Measurements from ENCODE around the gene SPATA2.

DNA sequence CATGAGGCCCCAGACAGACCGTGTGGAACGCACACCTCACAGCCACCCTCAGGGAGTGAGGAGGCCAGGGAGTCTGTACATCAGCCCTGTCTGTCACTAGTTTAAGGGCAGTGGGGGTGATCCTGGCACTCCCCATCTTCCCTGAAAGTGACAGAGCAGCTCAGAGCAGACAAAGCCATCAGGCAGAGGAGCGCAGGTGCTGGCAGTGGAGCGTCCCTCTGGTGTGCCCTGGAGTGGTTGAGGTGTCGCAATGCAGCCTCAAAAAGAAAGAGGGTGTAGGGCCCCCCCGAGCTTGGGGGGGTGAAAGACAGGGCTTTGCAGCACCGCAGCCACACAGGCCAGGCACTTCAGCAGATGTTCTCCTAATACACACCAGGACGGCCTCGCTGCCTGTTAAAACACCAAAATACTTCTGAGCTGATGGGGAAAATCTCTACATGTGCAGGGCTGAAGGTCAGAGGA, 69.6 kb downstream of the PREX1 start:
- RRBS = no CpG with 5 or more reads among the region's 9 CpGs

- RRBS = no CpG with 5 or more reads among the region's 9 CpGs
Observed at GRCh38 chr20:48938629-48939176, 17.2 kb downstream of the ARFGEF2 start.

DNA sequence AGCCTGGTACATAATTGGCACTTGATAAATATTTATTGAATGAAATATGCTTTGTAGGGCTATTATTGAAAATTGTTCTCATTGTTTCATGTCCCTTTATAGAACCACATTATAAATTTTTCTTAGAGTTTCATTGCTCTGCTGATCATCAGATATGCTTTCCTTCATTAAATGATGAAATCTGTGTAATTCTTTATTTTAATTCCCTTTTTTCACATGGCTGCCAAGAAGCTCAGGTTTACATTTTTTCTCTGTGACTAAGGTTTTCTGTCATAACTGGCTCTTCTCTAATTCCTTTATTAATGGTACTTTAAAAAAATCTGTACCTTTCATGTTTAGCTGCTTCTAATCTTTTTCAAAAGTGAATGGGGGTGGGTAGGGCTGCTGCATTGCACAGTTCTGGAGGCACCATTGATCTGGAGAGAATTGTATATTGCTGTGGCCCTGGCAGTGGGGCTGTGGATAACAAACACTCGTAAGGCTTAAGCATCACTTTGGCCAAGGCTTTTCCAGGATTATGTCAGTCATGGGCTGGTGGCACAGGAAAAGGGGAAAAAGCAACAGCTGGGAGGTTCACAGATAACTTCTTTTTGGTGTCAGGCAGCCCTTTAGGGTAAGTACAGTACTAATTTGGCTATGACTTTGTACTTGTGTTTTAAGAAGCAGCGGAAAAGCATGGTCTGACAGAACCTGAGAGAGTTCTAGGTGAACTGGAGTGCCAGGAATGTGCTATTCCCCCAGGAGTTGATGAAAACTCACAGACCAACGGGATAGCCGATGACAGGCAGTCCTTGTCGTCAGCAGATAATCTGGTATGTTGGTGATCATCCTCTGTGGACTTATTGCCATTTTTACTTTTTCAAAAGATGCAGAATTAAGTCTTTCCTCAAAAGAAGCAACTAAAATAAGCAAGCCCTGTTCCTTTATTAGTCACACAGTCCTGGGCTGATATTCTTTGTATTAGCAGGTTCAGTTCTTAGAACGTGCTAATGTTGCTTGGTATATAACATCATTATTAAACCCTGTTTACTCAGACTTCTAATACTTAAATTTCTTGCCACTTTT, 44.0 kb downstream of the ARFGEF2 start:
- RRBS = no CpG with 5 or more reads among the region's 6 CpGs

GRCh38 chr20:49276935-49277836, 671 bp downstream of the ZNFX1 start:
- RRBS = no CpG with 5 or more reads among the region's 32 CpGs

GRCh38 chr20:49400262-49400891, 82.1 kb downstream of the KCNB1 start:
- RRBS = no CpG with 5 or more reads among the region's 10 CpGs

- RRBS = no CpG with 5 or more reads among the region's 15 CpGs
Observed at GRCh38 chr20:49414956-49416007, 67.2 kb downstream of the KCNB1 start.

DNA sequence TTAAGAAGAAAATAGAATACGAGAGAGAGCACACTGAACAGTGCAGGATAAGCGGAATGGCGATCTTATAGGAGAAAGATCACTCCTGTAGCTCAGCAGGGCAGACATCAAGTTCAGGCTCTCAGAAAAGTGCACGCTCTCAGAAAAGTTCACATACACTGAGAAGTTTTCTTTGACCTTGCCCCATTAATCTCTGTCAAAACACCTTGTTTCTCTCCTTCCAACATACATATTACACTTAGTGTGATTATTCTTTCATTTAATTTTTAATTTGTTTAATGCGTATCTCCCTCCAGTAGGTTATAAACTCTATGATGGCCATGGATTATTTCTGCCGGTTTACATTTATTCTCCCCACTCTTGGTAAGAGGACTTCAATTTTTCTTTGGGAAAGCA, 16.2 kb downstream of the KCNB1 start:
- RRBS = no CpG with 5 or more reads among the region's 6 CpGs

GRCh38 chr20:49567157-49567794, 661 bp downstream of the PTGIS start:
- RRBS = no CpG with 5 or more reads among the region's 24 CpGs

GRCh38 chr20:49596219-49596727, 28.3 kb upstream of the PTGIS start:
- RRBS = no CpG with 5 or more reads among the region's 7 CpGs

DNA sequence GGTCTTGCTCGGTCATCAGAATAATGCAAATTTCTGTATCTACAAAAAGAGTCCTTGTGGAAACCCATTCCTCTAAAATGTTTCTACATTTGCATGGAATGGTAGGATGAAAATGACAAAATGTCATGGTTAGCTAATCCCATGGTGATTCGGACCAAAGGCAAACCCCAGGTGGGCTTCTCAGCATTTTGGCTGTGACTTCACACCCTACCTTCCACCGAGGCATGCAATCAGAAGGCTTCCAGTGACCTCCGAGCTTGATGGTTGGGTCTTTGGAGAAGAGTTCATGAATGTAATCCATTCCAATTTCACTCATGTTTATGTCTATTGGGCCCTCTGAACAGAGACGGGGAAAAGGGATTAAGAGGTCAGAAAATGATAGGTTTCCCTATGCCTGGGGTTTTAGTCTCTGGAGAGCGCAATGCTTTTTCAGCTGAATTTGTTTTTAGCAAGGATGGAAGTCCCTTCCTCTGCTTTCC, 70.3 kb downstream of the B4GALT5 start:
- RRBS = no CpG with 5 or more reads among the region's 6 CpGs

DNA sequence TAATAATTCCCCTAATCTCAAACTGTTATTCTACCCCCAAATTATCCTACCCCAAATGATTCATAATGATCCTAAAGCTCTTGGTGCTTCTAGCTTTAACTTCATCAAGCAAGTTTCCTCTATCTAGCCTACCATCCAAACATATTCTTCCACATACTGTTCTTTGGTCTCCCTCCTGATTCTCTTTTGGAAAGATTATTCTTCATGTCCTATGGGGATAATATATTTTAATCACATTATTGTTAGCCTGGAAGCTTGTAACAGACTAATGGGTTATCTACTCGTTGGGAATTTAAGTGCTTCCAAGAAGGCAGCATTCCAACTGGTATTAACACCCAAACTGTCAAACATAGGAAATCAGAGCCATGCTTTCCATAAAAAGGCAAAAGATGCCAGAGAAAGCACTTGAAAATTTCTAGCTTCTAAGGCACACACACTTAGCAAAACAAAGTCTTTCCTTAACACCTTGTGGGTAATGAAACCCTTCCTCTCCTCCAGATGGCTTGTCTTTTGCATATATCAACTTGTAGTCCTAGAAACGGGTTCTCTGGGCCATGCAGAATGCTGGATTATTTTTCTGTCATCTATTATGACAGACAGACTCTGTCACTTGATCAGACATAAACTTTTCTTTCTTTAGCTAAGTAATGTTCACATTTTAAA, 41.6 kb downstream of the B4GALT5 start:
- RRBS = no CpG with 5 or more reads among the region's 2 CpGs

GRCh38 chr20:49700515-49701119, 13.1 kb downstream of the B4GALT5 start:
- RRBS = no CpG with 5 or more reads among the region's 6 CpGs

DNA sequence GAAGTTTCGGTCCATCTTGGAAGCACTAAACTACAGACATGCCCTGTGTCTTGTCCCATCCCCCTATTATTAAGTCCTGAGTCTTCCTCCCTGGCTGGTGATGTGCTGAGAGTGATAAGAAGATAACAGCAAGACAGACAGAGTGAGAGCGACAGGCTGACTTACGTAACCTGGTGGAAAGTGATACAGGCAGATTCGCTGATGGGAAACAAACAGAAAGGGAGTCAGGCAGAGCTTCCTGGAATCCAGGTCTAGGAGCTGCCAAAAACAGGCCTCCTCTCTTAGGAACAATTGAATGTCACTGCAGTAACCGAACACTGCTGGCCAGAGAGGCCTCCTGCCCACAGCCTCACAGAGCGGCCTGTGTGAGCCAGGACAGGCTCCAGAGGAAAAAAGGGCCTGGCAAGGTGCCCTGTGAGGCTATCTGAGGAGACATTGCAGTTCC, 34.1 kb upstream of the B4GALT5 start:
- RRBS = no CpG with 5 or more reads among the region's 6 CpGs

DNA sequence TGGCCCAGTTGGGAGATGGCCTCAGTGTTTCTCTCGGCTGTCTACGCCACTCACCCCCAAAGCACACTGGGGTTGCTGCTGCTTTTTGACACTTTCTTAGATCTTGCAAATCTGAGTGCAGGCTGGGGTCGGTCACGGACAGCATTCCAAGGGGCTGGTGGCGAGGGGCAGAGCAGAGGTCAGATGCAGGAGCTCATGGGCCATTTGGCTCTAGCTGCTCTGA, 42.2 kb downstream of the SLC9A8 start:
- RRBS = no CpG with 5 or more reads among the region's 5 CpGs

DNA sequence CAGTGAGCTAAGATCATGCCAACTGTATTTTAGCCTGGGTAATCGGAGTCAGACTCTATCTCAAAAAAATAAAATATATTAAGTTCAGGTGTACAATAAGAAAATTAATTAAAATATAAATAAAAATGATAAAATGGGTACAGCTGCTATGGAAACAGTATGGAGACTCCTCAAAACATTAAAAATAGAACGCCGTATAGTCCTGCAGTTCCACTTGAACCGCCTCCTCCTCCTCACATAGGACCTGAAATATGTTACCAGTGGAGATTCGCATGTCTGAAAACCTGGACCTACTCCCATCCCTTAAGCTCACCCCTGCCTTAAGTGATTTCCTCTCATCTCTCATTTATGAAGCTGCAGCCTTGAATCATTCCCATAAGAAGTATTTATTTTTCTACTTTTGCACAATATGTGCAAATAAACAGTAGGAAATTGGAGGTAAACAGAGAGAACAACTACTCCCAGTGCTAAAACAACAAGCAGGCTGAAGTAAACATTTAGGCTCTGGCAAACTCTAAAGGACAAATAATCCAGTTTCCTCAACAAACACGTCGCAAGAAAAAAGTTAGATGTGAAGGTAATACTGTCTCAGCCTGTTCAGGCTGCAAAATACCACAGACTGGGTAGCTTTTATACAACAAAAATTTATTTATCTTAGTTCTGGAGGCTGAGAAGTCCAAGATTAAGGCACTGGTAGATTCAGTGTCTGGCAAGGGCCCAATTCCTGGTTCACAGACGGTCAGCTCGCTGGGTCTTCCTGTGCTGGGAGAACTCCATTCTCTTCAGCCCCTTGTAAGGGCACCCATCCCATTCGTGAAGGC, 15.8 kb downstream of the SPATA2 start:
- RRBS = no CpG with 5 or more reads among the region's 10 CpGs

- RRBS = no CpG with 5 or more reads among the region's 51 CpGs
Observed at GRCh38 chr20:49906050-49907033, 9.0 kb downstream of the SPATA2 start.

DNA sequence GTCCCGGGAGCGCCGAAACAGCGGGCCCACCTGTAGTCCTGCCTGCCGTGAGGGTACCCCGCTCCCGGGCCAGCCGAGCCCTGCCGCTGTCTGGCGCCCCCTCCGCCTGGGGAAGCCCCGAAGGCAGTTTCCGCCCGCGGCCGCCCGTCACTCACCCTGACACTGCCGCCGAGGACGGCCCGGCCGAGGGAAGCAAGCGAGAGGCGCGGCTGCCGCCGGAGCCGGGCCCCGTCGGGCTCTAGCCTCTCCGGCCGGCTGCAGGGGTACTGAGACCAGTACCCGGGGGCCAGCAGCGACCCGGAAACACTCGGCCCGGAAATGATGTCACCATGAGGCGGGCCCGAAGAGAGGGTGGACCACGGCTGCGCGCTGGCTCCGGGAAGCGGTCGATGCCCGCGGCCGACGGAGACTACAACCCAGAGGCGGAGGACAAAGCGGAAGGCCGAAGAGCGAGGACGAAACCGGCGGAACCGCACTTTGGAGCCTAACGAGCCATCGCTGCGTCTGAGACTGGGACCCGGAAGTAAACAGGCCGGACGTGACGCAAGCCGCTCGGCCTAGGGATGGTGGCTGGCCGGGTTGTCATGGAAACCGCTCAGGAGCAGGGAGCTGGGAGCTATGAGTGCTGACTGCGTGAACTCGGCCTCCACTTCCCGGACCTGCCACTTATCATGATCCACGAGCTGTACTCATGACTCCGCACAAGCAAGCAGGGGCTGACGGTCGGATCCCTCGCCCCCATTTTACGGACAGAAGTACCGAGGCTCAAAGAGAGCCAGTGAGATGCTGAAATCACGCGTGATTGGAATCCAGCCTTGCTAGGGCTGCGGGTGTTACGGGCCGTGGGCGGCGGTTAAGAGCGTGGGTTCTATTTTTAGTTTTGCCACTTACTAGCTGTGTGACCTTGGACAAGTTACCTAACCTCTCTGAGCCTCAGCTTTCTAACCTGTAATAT, at the start of gene SPATA2:
Gene SPATA2, minus strand, starts transcription at position 305 of the 955 bp plus-strand sequence.
- RRBS = 2% methylated on average over 41 of the region's 86 CpGs

DNA sequence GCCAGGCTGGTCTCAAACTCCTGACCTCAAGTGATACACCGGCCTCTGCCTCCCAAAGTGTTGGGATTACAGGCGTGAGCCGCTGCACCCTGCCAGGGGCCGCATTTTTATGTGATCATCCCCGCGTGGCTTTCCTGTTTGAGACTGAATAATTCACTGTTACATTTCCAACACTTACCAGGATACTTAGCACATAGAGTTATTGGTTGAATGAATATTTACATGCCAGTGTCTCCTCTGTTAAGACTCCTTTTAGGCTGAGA, 7.8 kb upstream of the RNF114 start:
- RRBS = no CpG with 5 or more reads among the region's 6 CpGs

DNA sequence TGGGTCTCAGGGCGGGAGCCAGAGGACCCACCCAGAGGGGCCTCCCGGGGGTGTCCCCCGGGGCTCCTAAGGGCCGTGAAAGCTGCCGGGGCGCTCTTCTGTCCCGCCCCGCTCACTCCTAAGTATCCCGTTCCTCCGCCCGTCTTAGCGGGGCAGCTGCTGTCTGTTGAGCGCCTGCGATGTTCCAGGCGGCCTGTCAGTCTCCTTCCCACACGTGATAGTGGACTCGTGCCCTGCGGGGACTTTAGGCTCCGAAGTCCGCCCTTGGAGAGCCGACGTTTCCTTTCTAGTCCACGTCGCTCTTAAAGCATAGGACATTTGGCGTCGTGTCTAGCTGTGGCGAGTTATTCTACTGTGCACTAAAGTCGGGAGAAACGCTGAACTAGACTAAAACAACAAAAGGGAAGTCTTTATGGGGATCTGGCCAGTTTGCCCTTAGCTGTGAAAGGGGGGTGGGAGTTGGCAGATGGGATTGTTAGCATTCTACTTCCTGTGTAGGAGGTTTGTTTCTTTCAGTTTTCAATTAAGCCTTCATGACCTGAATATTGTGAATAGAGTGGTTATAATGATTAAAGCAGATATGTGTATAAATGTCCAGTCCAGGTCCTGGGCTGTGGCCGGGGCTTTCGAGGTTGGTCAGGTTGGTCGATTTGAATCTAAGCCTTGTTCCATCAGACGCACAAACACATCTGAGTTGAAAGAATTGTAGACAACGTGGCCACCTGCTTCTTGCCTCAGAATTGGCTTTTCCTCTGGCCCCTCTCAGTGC, 608 bp downstream of the RNF114 start:
- RRBS = 0% methylated on average over 2 of the region's 34 CpGs

Data from renal cortical epithelial cell (primary cell).